Sternocleidomastoid (tissue), 1 donor: ENCODE measurements around a stretch of chr15.

GRCh38 chr15:101469047-101470484 lies 19.9 kb downstream of the PCSK6 start:
- PRO-cap = no peak

DNA sequence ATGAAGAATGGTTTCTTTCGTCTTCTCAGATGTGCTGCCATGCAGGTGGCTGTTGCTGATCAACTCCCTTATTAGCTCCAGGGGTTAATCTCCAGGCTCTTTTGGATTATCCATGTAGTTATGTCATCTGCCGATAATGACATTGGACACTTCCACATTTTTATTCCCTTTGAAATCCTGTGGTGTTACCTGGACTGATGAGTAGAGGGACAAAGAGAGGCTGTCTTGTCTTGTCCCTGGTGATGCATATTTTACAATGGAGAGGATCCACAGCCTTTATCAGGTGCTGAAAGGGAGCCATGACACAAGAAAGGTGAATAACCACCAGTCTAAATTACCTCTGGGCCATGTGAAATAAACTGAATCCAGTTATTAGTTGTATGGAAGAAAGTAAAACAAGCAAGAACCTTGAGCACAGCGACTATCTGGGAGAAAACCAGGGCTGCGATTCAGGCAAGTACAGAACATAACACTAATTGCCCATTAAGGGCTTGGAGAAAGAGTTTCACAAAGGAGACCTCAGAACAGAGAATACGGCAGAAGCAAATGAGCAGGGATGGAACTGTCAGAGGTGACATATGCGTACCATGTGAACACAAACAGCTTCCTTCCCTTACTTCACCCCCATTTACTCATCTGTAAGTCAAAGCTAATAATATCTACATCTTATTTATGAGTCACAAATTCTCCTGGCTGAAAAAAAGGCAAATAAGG lies 3.0 kb downstream of the PCSK6 start:
- PRO-cap = no peak

DNA sequence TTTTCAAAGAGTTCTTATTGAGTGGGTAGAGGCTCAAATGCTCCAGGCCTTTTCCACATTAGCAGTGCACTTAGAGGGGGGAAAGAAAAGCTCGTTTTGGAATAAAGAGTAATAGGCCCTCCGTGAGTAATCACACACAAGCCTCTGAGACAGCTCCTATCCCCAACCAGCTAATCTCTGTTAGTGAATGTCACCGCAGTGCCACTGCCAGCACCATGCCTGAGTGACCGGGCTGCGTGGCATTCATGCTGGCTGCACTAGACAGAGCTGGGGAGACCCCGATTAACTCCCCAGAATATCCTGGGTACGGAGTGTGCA lies 2.5 kb downstream of the PCSK6 start:
- PRO-cap = no peak

DNA sequence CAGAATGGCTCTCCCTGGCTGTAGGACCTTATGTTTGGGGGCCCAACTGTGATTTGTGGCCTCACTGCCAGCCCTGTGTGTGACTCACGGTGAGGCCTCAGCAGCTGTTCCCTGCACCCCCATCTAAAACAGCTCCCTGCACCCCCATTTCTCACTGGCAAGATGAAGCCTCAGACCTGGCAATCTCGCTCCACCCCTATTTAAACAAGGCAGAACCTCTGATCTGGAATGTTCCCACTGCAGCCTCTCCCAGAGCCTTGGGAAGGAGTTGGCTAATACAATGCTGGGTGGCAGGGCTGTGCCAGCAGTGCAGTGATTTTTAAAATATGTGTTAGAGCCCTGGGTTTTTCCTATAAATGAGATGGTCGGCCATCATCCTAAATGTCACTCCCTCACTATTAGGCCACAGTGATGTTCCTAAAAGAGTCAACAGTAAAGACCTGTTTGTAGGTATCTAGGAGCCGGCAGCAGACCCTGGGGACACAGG lies 9.7 kb upstream of the PCSK6 start:
- PRO-cap = no peak

DNA sequence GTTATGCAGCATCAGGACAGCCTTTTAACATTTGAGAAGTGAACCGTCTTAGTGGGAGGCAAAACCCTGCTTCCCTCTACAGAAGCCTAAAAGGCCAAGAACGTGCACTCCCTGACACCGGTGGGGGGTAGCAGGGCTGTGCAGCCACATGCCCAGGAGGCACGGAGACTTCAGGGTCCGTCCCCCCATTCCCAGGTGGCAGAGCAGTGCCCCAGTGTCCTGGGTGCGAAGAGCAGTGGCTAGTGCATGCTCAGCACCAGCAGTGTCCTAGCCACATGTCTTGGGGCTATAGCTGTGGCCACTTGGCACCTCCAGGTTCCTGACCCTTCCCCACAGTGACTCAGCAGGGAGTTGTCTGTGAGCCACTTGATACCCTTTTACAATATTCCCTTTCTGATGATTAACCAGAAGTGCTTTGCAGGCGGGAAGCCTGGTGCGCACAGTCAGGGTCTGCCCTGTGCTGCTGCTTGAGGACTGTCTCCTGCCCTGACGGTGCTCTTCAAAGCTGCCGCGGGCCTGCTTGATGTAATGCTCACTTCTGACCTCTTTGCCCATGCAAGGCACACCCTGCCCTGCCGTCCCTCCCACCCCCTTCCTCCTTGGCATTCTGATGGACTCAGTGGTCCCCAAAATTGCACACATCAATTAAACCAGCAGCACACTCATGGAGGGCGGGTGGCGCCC lies 40.6 kb upstream of the PCSK6 start:
- PRO-cap = no peak

GRCh38 chr15:101531148-101531460 lies 41.6 kb upstream of the PCSK6 start:
- PRO-cap = no peak

DNA sequence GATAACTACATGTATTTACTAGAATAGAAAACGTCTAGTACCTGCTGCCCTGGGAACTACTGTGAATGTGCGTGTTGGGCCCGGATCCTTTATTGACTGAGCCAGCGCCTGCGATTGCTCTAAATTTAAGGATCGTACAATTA lies 655 bp downstream of the TM2D3 start:
- PRO-cap = no peak

GRCh38 chr15:101654199-101654913 lies 2.2 kb upstream of the TM2D3 start:
- PRO-cap = no peak